Airway epithelial cell (primary cell): Measurements from ENCODE around the gene NAXD.

- RAMPAGE, long total RNA = no peak
Measured at GRCh38 chr13:109587001-109587475, 199.3 kb downstream of the IRS2 start.

DNA sequence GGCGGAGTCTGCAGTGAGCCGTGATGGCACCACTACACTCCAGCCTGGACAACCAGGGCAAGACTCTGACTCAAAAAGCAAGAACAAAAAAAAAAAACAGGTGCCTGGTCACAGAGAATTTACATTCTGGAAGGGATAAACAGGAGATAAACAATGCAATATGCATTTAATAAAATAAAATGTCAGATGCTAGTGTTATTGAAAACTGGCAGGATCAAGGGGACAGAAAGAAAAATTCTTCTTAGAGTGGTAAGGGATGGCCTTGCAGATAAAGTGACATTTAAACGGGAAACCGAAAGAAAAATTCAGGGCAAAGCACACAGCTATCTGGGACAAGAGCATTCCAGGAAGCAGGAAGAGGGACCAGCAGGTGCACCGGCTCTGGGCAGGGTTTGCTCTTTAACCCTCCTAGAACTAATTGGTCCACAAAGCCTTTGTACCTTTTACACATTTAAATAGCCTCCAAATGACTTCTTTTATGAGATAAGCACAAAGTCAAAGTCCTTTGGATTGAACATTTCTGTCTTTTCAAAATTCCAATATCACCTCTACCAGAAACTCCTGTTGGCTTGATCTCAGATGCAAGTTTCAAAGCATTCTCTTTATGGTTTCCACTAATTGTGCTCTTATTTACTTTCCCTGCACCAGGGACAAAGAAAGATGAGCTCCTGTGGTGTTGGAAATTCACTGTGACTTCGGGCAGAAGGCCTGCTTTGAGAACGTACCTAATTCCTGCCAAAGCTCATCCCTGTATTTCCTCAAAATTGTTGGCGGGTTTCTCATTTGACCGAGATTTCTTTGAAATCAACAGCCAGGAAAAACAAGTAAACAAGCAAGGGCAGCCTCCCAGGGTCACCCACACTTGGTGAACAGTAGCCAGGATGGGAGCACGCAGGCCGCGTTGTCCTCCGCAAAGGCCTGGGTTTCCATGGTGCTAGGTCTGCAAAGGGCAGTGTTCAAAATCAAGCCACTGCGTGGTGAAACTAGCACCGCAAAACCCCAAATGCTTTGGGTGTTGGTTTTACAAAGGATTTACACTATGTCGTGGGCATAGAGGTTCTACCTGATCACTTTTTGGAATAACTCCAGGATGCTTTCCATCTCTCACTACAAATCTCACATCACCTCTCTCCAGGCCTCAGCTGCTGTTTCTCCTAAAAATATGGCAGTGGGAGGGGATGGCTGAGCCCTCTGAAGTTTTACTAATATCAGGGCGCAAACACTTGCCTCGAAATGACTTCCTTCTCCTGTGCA, 98.6 kb downstream of the IRS2 start:
- RAMPAGE, long total RNA = no peak

- RAMPAGE, long total RNA = no peak
Measured at GRCh38 chr13:109754445-109755146, 31.8 kb downstream of the IRS2 start.

GRCh38 chr13:109782714-109783882, 3.3 kb downstream of the IRS2 start:
- RAMPAGE, long total RNA = no peak

GRCh38 chr13:110134522-110135359, 172.2 kb downstream of the COL4A1 start:
- RAMPAGE, long total RNA = no peak

DNA sequence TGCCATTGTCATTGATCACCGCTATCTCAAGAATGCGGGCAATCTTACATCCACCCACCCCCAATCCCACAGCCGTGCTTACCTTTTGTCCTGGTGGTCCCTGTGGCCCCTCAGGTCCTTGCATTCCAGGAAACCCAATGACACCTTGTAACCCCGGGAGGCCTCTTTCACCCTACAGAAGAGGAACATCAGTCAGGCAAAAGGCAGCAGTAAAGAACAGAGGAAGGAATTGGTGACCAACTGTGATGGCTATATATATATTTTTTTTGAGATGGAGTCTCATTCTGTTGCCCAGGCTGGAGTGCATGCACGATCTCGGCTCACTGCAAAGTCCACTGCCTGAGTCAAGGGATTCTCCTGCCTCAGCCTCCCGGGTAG, 93.1 kb downstream of the COL4A1 start:
- RAMPAGE, long total RNA = no peak

DNA sequence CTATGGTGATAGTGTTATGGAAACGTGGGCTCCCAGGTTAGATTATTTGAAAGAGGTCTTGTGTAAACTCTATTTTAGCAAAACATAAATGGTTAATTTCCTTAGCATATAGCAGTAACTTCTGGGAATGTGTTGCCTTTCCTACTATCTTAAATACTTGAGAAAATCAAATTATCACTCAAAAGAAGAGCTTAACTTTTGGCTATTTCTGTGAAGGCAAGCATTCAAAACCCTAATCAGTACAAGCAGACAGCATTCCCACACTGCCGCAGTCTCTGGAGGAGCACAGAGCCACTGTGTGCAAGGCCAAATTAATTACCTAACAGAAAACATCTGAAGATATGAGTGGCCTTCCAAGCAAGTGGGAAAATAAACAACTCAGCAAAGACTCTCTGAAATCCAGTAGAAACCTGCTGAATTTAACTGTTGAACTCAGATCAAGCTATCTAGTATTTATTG, 68.2 kb downstream of the COL4A1 start:
- RAMPAGE, long total RNA = no peak

GRCh38 chr13:110290291-110290813, 16.6 kb downstream of the COL4A1 start:
- RAMPAGE, long total RNA = no peak

GRCh38 chr13:110303964-110304994, 2.7 kb downstream of the COL4A1 start:
- RAMPAGE, long total RNA = no peak

GRCh38 chr13:110306313-110306571, 715 bp downstream of the COL4A1 start:
- RAMPAGE, long total RNA = no peak

- RAMPAGE, long total RNA = no peak
Measured at GRCh38 chr13:110316794-110317448, 9.8 kb downstream of the COL4A2 start.

DNA sequence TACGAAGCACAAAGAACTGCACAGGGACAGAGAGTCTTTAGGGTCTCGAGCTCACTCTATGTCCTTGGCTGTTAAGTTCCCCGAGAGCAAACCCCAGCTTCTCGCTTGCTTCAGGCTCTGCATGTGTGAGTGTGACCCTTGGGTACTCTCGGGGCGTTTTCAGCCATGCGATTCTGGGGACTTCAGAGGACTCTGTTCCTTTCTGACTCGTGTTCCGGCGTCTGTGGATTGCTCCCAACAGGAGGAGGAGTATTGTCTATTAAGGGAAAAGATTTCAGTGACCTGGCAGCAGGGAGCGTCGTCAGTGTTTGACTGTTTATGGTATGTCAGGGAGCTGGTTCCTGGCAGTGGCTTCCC, 33.6 kb downstream of the COL4A2 start:
- RAMPAGE, long total RNA = no peak

DNA sequence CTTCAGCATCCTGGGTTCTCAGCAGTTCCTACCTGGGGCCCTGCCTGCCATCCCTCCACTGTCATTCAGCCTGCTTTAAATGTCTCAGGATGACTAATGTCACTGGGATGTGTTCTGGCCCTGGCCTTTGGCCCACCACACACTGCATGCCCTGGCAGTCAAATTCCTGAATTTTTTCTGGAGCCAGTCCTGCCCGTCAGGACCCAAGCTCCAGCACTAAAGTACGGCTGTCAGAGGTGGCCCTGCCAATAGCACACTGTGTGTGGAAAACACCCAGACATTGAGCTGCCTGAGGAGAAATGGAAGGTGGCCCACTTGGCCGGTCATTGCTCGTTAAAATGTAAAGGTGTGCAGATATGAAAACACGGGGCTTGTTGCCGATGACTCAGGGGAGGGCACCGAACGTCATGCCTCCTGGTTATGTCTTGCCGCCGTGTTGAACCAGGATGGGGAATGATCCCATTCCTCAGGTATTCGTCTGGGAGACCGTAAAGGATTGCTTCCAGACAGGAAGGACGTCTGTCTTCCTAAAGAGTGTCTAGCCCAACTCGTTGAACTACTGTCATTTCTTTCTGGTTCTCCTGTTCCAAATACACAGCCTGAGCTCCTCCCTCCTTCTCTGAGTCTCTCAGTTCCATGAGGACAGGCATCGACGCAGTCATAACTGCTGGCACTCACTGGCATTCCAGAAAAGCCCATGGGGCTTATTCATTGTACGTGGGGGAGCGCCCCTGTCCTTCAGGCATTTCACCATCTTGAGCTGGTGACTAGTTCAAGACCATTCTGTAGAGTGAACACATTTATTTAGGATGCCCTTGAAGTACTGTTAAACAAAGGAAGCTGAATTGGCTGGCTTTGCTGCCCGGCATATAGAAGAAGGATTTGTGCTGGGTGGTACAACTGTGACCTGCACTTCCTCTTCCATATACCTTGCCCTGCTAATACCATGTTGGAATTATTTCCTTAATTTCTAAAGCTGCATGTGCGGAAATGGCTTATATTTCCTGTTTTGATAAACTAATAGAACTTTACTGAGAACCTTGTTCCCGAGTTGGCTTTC, 40.8 kb downstream of the COL4A2 start:
- RAMPAGE, long total RNA = no peak

GRCh38 chr13:110409266-110410426, 102.6 kb downstream of the COL4A2 start:
- RAMPAGE, long total RNA = no peak

DNA sequence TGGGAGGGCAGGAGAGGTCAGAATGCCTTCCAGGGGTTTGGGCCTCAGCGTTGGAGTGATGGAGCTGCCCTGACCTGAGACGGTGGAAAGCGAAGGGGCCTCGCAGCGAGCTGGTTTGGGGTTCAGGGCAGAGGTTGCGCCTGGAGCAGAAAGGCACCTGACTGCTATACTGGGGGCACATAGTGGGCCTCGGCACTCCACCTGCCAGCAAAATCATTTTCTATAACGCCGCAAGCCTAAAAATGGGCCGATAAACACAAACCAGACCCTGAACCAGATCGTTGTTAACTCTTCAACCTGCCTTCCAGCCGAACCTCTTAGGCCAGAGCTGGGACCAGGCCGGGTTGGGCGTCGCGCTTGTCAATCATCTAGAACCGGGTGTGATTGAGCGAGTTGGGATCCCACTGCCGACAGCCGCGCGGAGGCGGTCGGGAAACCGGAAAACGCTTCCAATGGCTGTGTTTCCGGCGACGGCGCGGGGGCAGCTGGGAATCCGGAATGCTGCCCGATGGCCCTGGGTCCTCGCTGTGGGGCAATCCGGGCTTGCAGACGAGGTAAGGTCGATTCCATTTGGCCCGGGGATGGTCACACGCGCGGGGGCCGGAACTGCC, at the start of gene NAXD:
Gene NAXD, plus strand, starts transcription at position 452 of the 611 bp plus-strand sequence.
- RAMPAGE, long total RNA = no peak

DNA sequence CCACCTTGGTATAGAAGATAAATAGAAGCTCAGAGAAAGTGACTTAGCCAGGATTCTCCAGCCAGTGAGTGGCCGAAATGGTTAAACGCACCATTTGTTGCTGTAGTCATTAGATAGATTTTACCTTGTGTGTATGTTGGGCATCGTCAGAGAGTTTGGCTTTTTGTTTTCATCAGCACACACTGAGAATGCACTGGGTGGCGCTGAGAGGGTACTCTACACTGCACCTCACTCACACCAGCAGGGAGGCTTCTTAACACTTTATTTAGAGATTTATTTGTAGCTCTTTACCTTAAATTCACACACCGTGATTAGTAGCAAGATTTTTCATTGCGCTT, 1.4 kb downstream of the NAXD start:
- RAMPAGE, long total RNA = no peak

- RAMPAGE, long total RNA = no peak
Measured at GRCh38 chr13:110628280-110628682, 12.9 kb downstream of the NAXD start.

DNA sequence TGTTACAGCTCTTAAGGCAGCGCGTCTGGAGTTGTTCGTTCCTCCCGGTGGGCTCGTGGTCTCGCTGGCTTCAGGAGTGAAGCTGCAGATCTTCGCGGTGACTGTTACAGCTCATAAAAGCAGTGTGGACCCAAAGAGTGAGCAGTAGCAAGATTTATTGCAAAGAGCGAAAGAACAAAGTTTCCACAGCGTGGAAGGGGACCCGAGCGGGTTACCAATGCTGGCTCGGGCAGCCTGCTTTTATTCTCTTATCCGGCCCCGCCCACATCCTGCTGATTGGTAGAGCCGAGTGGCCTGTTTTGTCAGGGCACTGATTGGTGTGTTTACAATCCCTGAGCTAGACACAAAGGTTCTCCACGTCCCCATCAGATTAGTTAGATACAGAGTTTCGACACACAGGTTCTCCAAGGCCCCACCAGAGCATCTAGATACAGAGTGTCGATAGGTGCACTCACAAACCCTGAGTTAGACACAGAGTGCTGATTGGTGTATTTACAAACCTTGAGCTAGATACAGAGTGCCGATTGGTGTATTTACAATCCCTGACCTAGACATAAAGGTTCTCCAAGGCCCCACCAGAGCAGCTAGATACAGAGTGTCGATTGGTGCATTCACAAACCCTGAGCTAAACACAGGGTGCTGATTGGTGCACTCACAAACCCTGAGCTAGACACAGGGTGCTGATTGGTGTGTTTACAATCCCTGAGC, 17.0 kb downstream of the NAXD start:
- RAMPAGE, long total RNA = no peak

DNA sequence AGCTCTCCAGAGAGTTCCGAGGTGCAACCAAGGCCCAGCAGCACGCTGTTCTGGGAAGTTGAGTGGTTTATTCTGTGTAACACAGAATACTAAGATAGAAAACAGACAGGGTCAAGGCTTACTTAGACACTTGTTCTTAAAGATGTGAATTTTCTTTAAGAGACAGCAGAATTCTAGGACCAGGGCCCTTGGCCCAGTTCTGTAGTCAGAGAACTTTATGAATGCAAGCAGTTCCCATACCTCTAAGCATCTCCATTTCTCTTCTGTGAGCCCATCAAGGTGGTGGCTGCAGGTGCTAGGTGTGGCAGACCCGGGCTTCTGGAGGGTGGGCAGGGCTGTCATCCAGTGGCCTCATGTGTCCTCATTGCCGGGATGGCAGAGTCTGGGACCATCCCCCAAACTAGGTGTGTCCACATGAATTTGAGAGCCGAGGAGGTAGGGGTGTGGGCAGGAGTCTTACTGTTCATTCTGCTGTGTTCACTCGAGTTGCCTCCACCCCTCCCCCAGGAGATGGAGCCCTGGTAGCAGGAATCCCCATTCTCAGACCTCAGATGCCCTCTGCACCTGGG, 22.2 kb downstream of the NAXD start:
- RAMPAGE, long total RNA = no peak

- RAMPAGE, long total RNA = no peak
Measured at GRCh38 chr13:110676533-110677384, 29.2 kb downstream of the CARS2 start.